Body of pancreas (tissue), 2 donors: ENCODE measurements around a stretch of chr5.

GRCh38 chr5:119343644-119344894 lies 11.8 kb upstream of the TNFAIP8 start:
- PRO-cap, result no peak
- RAMPAGE, long total RNA, 2 experiments, result start-site peak on the plus strand in 1 of 2 experiments, at chr5:119344327-119344587 at its widest, 5 reads per replicate

DNA sequence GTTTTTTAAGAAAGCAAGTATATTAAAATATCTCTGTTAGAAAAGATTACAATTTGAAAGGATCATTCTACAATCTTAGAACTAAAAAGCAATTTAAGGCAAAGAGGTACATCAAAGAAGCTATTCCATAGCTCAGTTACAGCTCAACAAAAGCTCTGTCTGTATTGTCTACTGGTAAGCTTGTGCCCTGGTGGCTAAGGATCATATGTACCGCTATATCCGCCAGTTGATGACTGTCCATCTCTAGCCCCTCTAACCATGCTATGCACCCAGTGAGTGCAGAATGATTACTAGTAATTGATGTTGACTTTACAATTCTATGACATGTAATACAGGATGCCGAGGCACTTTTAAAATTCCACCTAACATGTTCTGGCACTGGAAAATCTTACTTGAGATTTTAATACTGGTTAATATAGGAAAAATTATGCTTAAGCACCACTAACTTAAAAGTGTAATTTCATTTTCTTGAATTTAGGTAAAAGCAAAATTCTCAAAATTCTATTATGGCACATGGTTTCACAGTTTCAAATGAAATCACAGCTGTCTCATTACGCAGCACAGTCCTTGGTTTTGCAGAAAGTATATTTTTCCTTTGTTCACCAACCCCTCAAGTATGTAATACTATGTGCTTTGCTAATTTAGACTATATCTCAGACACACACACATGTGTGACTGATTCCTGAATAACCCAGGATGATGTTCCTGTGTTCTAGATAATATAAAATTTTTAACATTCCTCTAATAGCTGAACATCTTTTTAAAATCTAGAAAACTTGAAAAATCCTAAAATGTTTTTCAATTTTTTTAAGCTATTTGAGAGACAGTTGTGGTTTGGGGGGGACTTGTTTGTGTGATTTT lies 12.9 kb downstream of the LOX start:
- PRO-cap, result no peak
- RAMPAGE, long total RNA, 2 experiments, result no peak in any of the 2 experiments

GRCh38 chr5:122751140-122751937 lies 23.5 kb upstream of the SNX2 start:
- PRO-cap, result no peak
- RAMPAGE, long total RNA, 2 experiments, result no peak in any of the 2 experiments

GRCh38 chr5:123429123-123429509 lies 5.9 kb upstream of the CEP120 start:
- PRO-cap, result no peak
- RAMPAGE, long total RNA, 2 experiments, result no peak in any of the 2 experiments

DNA sequence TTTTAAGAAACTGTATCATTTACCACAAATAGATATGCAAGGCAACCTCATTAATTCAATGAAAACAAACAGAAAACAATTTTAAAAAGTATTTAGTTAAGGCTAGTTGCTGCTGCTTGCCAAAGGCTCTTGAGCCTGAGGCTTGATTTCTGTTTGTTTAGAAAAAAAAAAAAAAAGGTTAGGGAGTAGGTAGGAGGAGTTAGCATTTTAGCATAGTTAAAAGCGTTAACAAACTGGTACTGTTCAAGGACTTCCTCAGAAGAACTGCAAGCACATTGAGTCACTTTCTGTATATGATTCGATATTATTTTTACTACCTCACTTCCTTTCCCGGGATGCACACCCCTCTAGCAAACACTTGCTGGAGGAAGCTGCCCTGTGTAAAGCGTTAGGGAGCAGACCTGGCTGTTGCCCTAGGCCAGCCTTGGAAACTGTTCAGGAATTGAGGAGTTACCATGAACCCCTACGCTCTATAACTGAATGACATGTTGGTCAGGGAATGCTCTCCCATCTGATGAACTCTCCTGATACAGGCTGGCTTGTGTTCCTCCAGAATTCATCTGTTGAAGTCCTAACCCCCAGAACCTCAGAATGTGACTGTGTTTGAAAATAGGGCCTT lies 15.7 kb upstream of the CEP120 start:
- PRO-cap, result unidirectional peak, plus-strand start at position 379 of the sequence
- RAMPAGE, long total RNA, 2 experiments, result no peak in any of the 2 experiments

DNA sequence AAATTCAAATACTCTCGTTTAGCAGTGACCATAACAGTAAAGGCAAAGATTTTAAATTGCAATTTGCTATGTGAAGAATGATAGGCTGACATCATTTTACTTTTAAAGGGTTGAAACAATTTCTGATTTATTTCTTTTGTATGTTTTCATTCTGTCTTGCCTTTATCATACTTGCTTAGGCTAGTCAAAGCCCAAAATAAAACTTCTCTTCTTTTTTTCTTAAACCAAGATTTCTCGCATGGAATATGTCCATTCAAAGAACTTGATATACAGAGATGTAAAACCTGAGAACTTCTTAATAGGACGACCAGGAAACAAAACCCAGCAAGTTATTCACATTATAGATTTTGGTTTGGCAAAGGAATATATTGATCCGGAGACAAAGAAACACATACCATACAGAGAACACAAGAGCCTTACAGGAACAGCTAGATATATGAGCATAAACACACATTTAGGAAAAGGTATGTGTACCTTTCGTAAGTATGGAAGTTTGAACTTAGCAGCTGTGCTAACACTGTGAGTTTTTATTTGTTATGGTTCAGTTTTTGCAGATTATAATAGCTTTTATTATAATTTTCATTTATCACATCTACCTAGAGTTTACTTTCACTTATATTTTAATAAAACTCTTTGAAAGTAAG lies 63.6 kb downstream of the CSNK1G3 start:
- PRO-cap, result no peak
- RAMPAGE, long total RNA, 2 experiments, result no peak in any of the 2 experiments

DNA sequence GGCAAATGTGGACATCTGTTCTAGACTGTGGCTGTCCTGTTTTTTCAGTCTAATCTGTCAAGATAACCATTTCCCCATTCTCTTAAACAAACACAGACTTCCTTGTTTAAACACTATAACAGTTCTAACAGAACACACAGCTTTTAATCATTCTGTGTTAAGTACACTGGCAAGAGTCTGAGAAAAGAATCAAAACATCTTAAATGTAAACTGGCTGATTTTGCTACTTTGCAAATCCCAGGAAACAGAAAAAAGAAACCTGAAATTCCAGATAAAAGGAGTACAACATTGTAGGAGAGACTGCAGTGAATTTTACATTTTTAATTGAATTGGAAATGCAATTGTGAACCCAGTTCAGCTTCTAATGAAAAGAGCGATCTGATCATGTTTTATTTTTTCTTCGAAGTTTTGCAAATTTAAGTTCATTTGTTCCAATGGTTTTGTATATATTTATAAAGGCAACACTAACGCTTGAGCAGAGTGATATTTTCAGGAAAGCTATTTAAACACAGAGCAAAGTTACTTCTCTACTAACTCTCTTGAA lies 146.6 kb downstream of the ZNF608 start:
- PRO-cap, result no peak
- RAMPAGE, long total RNA, 2 experiments, result no peak in any of the 2 experiments

- PRO-cap, result no peak
- RAMPAGE, long total RNA, 2 experiments, result no peak in any of the 2 experiments
Measured at GRCh38 chr5:124735114-124735888, 11.1 kb downstream of the ZNF608 start.

DNA sequence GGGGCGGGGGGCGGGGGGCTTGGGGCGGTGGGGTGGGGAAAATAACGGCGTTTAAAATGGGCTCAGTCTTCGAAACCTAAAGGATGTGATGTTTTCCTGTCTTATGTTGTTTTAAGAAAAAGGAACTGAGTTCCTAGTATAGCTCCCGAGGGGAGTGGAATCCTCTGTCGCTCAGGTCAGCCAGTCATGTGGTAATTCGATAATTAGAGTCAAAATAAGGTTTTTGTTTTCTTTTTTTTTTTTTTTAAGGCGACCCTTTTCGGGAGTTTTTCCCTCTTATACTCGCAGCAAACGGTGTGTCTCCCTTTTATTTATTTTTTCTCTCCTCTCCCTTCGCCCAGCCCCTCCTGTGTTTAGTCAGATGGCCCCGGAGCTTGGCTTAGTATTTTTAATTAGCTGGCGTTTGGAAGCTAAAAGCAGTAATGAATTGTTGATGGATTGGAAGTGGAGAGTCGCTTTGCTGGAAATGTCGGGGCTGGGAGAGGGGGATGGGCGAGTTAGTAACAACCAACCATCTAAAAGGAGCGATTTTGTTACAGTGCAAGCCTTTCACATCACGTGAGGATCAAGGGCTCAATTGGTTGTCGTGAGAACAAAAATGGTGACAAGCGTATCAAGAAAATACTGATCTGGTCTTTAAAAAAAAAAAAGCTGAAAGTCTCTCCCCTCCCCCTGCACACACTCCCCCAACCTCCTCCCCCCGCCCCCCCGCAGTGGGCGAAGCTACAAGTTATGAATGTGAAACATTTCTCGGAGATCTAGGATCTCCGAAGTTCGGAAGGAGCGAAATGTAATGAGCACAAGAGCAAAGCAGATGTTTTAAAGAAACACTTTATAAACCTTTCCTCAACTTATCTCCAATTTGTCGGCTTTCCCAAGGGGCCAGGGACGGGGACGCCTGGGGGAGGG lies 753 bp upstream of the ZNF608 start:
- PRO-cap, result unidirectional peak, minus-strand start at position 188 of the sequence; bidirectional peak, plus-strand start at position 756 of the sequence, minus-strand start at position 490 of the sequence
- RAMPAGE, long total RNA, 2 experiments, result no peak in any of the 2 experiments

- PRO-cap, result no peak
- RAMPAGE, long total RNA, 2 experiments, result no peak in any of the 2 experiments
Measured at GRCh38 chr5:125093741-125094195, 347.3 kb upstream of the ZNF608 start.

GRCh38 chr5:125348293-125348915 lies 602.0 kb upstream of the ZNF608 start:
- PRO-cap, result no peak
- RAMPAGE, long total RNA, 2 experiments, result no peak in any of the 2 experiments

DNA sequence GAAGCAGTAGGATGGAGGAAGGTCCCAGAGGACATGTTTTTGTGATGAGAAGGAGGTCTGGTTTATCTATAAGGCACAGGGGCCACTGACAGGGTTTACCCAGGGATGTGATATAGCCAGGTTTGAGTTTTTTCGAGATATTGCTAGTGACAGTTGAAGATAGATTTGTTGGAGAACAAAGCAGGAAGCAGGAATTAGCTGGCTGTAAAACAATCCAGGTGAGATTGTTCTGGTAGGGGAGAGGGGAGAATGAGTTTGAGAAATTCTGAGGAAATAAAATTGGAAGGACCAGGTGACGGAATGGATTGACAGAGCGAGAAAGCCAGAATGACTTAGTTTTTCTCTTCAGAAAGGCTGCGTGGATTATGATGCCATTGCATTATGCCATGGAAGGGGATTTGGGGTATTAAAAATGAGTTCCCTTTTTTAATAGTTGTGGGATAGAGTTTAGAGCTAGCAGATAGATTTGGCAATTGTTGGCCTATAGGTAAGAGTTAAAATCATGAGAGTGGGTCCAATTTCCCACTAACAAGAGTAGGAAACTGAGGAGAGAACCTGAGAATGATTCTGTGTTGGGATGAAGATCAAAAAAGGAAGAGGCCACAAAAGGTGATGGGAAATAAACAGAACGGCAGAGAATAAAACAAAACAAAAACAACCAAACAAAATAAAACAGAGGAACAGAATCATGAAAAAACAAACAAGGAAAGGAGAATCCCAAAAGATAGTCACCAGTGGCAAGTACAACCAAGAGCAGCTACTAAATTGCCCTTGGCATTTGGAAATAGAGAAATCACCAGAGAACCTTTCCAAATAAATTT lies 14.0 kb downstream of the GRAMD2B start:
- PRO-cap, result no peak
- RAMPAGE, long total RNA, 2 experiments, result no peak in any of the 2 experiments

GRCh38 chr5:126508470-126509334 lies 85.5 kb downstream of the GRAMD2B start:
- PRO-cap, result no peak
- RAMPAGE, long total RNA, 2 experiments, result no peak in any of the 2 experiments

GRCh38 chr5:126680020-126680731 lies 48.7 kb downstream of the TEX43 start:
- PRO-cap, result no peak
- RAMPAGE, long total RNA, 2 experiments, result no peak in any of the 2 experiments

DNA sequence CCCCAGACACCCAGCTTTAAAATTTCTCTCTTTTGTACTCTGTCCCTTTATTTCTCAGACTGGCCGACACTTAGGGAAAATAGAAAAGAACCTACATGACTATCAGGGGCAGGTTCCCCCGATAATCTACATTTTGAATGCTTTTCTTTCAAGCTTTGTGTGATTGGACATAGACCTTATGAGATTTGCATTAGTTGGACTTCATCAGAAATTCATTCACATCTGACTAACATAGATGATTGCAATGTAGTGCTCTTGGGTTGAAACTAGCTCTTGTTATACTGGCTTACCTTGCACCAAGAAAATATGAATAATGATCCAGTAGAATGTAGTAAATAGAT lies 119.0 kb downstream of the MARCHF3 start:
- PRO-cap, result no peak
- RAMPAGE, long total RNA, 2 experiments, result no peak in any of the 2 experiments

DNA sequence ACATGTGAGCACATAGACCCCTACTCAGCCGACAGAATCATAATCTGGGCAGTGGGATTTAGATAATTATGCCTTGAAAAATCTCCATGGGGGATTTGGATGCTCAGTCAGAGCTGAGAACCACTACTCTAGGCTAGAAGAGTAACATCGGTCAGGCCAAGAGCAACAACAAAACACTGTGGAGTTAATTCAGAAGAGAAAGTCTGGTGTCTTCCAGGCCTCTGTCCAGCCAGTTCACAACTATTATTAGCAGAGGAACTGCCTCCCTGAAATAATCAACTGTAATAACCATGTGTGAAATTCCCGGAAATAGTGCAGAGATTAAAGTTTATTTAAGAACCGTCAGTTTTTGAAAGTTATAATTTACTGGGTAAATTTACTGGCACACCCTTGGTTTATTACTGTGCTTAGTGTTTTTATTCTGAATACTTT lies 8.2 kb upstream of the MARCHF3 start:
- PRO-cap, result no peak
- RAMPAGE, long total RNA, 2 experiments, result no peak in any of the 2 experiments

DNA sequence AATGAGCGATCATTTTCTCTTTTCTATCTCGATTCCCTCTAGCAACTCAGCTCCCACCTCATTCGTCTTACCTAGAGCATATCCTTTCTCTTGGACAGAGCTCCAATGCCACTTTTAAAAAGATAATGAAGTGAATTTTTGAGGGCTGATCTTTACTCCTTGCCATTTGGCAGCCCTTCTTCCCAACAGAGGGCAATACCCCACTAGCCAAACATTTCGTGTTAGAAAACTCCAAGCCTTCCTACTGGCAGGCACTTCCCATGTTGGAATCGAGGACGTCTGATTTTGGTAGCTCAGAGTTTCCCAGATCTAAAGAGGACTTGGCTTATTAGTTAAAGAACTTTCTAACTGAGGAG lies 108.0 kb upstream of the PRRC1 start:
- PRO-cap, result no peak
- RAMPAGE, long total RNA, 2 experiments, result no peak in any of the 2 experiments

DNA sequence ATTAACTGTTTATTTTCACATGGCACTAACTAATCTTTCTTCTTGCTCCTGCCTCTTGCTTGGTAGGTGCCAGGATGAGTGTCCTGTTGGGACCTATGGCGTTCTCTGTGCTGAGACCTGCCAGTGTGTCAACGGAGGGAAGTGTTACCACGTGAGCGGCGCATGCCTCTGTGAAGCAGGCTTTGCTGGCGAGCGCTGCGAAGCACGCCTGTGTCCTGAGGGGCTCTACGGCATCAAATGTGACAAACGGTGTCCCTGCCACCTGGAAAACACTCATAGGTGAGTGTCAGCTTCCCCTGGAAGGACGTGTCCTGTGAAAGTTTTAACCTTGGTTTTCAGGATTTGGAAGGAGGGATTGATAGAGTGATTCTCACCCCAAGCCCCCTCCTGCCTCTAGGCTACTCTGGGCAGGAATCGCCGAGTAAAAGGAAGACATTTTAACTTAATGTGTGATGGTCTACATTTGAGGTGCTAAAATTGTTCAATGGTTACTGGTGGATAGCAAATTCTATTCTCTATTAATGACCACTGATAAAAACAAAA lies 107.0 kb upstream of the PRRC1 start:
- PRO-cap, result no peak
- RAMPAGE, long total RNA, 2 experiments, result no peak in any of the 2 experiments

- PRO-cap, result no peak
- RAMPAGE, long total RNA, 2 experiments, result no peak in any of the 2 experiments
Measured at GRCh38 chr5:128017503-128018182, 65.9 kb upstream of the SLC12A2 start.

- PRO-cap, result no peak
- RAMPAGE, long total RNA, 2 experiments, result no peak in any of the 2 experiments
Measured at GRCh38 chr5:128536212-128536673, 1.8 kb downstream of the FBN2 start.